NCI-H460 (cell line): ENCODE measurements around the genes KLHL22 and SERPIND1.

DNA sequence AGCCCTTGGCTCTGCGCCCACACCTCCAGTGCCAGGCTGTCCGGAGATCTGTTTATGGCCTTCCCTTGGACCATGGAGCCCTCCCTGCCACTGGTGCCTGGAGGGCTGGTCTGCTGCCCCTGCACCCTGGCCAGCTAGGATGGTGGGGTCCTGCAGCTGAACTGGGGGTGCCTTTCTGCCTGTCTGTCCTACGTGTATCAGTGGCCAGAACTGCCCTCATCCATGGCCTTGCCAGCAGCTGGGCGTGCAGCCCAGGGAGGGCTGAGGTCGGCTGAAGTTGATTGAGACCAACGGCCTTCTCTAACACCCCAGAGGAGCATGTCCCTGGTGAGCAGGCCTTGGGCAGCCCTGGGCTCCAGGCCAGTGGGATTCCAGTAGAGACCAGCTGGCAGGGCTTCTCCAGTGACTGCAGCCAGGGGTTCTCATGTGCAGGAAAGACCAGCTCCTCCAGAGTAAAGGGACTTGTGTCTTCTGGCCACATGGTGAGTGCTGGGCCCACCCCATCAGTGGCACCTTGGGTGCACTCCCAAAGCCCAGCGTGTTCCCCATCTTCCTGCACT lies 12.4 kb downstream of the TANGO2 start:
RAMPAGE:
- cytosol, long total RNA: no peak
- long total RNA: no peak
- nucleus, long total RNA: no peak

GRCh38 chr22:20126165-20126509 lies 5.5 kb upstream of the ZDHHC8 start:
RAMPAGE:
- cytosol, long total RNA: no peak
- long total RNA: no peak
- nucleus, long total RNA: no peak

RAMPAGE:
- cytosol, long total RNA: no peak
- long total RNA: no peak
- nucleus, long total RNA: no peak
Observed at GRCh38 chr22:20244858-20245526, 23.1 kb downstream of the RTN4R start.

GRCh38 chr22:20495689-20496298 lies at the start of gene KLHL22:
Gene KLHL22 (minus strand): TSS chr22:20495795.
RAMPAGE:
- cytosol, long total RNA: no peak
- long total RNA: no peak
- nucleus, long total RNA: no peak

RAMPAGE:
- cytosol, long total RNA: no peak
- long total RNA: no peak
- nucleus, long total RNA: no peak
Observed at GRCh38 chr22:20496299-20497223, 966 bp upstream of the KLHL22 start.

DNA sequence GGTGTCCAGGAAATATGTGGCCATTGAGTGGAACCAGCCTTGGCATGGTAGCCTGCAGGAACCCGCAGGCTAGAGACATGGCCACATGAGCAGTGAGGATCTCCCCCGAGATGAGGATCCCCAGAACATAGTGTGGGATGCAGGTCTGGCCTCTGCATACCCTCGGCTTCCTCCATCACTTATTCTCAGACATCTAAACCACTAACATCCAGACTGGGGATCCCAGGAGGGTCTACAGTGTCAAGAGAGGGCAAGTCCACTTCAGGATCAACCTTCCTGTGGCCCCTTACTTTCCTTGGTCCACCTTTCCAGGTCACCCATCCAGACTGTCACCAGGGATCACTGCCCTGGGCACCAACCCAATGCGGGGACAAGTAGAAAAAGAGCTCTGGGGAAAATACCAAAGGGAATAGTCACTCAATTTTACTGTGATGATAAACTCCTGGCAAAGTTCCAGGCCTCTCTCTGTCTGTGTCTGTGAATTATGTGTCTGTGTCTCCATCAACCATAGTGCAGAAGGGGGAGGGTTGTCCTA lies 3.3 kb upstream of the MED15 start:
RAMPAGE:
- cytosol, long total RNA: no peak
- long total RNA: no peak
- nucleus, long total RNA: no peak

DNA sequence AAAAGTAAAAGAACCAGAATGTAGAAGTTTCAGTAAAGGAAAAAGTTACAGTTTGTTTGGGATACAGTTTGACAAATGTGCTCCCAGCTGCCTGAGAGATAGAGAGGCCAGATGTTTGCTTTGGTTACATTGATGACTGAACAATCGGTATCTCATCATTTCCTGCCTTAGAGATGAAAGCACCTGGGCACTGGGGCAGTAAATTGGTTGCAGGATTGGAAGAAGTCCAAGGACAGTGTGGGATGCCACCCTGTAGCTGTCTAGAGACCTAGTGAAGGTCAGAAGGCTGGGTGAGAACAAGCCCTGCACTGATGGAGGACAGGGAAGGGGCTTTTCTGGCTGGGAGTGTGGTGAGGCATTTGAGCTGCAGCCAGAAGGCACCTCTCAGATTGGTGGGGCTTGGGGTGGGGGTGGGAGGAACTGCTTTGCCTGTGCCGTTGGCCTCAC lies 16.7 kb downstream of the MED15 start:
RAMPAGE:
- cytosol, long total RNA: no peak
- long total RNA: no peak
- nucleus, long total RNA: no peak

DNA sequence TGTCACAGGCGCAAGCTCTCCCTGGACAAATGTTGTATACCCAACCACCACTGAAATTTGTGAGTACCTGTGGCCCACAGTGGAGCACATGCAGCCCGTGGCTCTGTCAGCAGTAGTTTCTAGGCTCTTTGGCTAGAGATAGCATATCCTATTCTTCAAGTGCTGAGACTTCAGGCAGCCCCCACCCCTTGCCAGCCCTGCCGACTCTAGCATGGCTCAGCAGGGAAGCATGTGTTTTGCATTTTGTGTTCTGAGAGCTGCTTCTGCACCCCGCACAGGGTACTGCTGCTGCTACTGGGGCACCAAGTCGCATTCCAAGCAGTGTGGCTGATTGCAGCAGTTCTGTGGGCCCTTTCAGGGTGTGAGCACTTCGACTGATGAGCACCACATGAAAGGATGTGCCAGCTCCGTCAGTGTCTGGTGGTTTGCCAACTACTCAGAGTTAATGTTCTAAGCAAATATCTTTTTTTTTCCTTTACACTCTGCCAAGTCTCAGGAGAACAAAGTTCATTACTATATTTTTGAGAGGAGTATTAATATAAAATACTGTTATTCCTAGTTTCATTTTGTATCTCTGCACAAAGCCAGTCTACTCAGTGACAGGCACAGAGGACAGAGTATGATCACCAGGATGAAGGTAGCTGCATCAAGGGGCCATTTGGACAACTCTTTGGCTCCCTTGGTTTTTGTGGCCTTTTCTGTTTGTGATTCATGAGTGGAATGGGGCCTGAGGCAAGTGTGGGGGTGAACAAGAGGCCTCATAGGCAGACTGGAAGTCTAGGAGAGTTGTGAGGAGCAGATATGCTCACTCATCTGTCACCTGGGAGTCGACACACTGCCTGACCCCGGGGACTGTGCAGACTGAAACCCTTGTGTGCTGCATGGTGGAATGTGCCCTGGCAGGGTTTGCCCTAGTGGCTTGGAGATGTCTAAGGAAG lies 59.6 kb downstream of the MED15 start:
RAMPAGE:
- cytosol, long total RNA: no peak
- long total RNA: no peak
- nucleus, long total RNA: no peak

DNA sequence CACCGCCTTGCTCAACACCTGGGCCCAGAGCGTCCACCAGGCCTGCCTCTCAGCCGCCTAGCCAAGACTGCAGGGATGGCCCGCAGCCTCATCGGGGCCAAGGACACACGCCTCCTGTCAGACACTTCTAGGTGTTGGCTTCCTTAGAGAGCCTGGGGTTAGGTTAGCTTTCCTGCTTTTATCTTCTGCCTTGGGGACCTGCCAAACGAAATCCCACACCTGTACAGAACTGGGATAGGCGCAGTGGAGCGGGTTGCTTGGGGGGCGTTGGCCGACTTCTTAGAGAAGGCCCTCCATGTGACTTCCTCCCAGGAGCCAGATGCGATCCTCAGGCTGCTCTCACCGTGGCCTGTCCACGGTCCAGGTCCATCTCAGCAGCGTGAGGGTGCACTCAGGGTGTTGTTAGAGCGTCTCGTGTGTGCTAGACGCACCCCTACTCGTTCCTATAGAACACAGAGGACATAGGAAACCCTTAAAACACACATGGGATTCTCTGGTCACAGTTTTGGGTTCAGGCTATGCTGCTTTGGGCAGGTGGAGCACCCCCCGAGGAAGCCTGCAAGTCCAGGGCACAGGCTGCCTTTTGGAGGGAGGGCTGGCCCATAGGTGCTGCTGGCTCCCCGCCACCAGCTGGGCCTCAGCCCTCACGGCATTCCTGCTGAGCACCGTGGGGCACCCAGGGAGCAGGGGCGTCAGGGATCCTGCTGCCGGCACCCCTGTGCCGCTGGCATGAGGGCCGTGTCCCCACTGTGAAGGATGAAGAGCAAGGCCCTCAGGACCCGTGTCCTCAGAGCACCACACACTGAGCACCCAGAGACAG lies 79.4 kb downstream of the MED15 start:
RAMPAGE:
- cytosol, long total RNA: no peak
- long total RNA: no peak
- nucleus, long total RNA: no peak

DNA sequence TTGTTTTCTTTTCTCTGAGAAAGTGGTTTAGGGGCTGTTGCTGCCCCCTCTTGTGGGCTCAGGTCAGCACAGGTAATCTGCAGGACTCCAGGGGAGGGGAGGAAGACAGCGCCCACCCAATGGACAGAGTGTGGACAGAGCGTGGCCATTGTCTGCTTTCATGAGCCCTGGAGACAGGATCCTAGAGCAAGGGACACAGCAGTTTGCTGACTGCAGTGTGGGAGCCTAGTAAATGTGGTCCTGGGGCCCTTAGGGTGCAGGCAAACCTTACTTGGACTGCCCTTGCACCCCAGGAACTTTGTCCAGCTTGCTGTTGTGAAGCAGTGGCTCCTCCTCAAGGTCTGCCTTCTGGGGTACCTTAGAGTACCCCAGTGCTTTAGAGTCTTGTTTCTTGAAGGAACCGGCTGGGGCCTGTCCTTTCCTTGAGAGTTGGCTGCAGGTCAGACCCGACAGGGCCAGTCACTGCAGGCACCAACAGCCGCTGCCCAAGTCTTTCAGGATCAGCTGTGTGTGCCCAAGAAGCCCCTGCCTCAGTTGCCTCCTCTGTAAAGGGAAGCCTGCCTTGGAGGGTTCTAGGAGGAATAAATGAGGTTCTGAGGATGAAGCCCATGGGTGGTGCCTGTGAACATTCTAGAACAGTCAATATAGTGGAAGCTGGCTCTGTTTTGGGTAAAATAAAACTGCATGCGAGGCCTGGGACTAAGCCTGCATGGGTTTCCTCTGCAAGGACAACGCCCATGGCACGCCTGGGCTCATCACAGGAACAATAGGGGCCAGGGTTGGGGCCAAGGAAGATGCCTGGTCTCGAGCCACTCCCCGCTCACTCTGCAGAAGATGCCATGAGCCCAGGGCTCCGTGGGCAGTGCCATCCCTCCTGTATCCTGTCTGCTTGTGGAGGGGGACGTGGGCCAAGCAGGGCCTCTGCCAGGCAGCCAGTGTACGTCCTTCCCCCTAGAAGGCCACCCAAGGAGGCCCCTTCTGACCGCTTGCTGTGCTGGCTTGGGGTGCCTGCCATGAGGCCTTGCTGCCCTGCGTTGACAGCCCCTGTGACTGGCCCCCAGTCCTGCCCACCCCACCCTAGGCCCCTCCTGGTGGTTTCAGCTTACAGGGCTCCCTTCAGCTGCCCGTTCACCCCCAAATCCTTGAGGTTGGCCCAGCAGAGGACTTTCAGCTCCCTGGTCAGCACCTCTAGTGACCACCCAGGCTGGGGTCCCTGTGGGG lies 81.5 kb downstream of the MED15 start:
RAMPAGE:
- cytosol, long total RNA: no peak
- long total RNA: no peak
- nucleus, long total RNA: no peak

RAMPAGE:
- cytosol, long total RNA: no peak
- long total RNA: no peak
- nucleus, long total RNA: no peak
Observed at GRCh38 chr22:20634107-20634544, 126.7 kb downstream of the MED15 start.

DNA sequence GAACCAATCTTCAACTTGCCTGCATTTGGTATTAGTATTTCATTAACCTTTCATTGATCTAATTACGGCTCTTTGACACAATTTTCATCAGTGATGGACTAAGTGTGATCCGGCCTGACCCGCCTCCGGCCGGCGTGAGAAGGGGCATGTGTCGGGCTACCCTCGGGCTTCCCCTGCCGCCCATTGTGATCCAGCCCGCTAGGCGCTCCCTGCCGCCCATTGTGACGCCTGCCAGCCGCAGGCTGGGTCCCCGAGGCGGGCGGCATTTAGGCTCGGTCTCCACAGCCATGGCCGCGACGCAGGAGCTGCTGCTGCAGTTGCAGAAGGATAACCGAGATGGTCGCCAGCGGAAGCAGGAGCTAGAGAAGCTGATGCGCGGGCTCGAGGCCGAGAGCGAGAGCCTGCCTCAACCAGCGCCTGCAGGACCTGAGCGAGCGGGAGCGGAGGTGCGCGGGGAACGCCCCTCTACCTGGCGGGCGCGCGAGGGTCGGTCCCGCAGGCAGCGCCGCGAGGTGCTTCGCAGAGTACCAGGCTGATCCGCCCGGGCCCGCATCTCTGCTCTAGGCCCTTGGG lies 72.0 kb upstream of the SERPIND1 start:
RAMPAGE:
- cytosol, long total RNA: no peak
- long total RNA: no peak
- nucleus, long total RNA: no peak

DNA sequence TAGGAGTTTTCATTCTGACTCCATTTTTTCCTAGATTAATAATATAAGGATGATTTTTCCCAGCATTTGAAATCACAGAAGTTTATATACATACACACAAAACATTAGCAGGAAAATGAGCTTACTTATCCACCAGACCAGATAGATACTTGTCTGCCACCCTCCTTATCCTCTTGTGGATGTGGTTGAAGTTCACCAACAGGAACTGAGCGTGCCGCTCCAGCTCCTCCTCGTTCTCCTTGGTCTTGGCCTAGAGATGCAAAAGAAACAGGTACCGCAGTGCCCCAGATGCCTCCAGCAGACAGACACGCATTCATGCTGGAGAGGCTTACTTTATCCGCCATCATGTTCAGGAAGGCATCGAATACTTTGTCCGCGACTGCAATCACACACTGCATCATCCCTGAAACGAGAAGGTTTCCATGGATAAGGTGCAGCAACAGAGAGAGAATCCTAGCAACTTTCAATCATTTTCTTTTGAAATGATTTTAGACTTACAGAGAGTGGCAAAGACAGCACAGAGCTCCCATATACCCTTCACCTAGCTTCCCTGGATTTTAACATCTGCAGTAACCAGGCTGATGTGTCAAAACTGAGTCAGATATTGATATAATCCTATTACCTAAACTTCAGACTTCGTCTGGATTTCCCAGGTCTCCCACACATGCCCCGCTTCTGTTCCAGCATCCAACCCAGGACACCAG lies 21.0 kb upstream of the SERPIND1 start:
RAMPAGE:
- cytosol, long total RNA: no peak
- long total RNA: no peak
- nucleus, long total RNA: no peak

RAMPAGE:
- cytosol, long total RNA: no peak
- long total RNA: no peak
- nucleus, long total RNA: no peak
Observed at GRCh38 chr22:20773455-20774452, at the start of gene SERPIND1. Gene SERPIND1 (plus strand): TSS chr22:20774113.

DNA sequence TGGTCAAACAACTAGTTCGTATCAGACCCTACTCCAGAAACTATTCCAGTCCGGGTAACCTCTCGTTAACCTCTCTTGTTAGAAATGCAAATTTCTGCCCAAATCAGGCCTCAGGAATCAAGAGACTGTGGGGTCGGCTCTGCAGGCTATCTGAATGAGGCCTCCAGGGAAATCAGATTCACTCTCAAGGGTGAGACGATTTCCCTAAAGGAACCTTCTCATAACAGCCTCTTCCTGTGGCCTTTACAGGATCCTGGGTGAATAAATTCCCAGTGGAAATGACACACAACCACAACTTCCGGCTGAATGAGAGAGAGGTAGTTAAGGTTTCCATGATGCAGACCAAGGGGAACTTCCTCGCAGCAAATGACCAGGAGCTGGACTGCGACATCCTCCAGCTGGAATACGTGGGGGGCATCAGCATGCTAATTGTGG lies 9.8 kb downstream of the SERPIND1 start:
RAMPAGE:
- cytosol, long total RNA: no peak
- long total RNA: no peak
- nucleus, long total RNA: no peak

GRCh38 chr22:20786399-20787172 lies 12.7 kb downstream of the SERPIND1 start:
RAMPAGE:
- cytosol, long total RNA: no peak
- long total RNA: no peak
- nucleus, long total RNA: no peak

DNA sequence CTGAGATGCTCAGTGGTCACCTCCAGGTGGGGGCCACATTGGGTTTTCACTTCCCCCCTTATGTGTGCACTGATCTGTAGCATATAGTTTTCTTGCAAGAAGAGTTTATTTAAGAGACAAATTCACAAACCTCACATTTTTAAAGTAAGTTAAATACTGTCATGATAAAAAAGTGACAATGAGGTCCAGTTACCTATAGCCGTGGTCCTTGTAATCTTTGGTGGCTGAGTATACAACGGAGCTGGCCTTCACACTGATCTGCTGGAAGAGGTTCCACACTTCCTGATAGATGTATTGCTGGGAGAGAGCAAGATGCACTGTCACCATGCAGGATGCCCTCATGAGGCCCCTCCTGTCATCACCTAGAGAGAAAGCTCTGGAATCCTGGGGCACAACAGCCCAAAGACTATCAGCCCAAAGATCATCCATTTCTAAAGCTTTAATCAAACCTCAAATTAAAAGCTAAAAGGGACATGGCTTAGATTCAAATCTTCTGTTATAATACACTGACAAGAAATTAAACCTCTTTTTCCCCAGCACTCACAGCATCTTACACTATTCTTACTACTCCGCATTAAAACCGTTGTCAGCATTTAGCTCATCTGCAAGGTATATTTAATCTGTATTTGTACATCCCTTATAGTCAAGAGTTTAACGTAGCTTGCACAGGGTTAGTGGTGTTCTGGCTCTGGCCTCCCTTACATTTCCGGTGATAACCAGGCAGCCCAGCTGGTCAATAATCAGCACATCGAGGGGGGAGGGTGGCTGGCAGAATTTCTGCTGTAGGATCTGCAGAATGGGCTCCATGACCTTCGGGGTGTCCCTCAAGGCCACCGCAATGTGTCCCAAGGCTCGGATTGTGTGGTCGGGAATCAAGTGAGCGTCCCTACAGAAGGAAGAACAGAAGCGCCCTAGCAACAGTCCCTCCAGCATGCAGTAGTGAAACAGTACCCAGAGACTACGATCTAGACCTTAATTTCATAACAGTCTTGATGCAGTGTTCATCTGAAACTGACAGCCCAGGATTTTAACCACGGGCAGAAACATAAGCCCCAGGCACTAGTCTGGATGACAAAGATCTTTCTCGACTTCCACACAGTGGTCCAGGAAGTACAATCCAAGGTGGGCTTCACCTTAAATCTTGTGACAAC lies 24.9 kb downstream of the SERPIND1 start:
RAMPAGE:
- cytosol, long total RNA: no peak
- long total RNA: no peak
- nucleus, long total RNA: no peak

DNA sequence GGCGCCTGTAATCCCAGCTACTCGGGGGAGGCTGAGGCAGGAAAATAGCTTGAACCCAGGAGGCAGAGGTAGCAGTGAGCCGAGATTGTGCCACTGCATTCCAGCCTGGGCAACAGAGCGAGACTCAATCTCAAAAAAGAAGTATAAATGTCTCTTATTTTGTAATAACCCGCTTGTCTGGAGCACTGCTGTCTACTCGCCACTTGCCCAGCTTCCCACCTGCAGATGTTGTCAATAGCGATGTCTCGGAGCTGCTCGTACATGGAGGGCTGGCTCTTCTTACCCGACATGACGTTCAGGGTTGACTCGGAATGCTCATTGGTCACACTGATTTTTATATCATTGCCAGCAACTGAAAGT lies 27.8 kb downstream of the SERPIND1 start:
RAMPAGE:
- cytosol, long total RNA: no peak
- long total RNA: no peak
- nucleus, long total RNA: no peak

RAMPAGE:
- cytosol, long total RNA: no peak
- long total RNA: no peak
- nucleus, long total RNA: no peak
Observed at GRCh38 chr22:20819656-20819990, 39.0 kb downstream of the PI4KA start.

DNA sequence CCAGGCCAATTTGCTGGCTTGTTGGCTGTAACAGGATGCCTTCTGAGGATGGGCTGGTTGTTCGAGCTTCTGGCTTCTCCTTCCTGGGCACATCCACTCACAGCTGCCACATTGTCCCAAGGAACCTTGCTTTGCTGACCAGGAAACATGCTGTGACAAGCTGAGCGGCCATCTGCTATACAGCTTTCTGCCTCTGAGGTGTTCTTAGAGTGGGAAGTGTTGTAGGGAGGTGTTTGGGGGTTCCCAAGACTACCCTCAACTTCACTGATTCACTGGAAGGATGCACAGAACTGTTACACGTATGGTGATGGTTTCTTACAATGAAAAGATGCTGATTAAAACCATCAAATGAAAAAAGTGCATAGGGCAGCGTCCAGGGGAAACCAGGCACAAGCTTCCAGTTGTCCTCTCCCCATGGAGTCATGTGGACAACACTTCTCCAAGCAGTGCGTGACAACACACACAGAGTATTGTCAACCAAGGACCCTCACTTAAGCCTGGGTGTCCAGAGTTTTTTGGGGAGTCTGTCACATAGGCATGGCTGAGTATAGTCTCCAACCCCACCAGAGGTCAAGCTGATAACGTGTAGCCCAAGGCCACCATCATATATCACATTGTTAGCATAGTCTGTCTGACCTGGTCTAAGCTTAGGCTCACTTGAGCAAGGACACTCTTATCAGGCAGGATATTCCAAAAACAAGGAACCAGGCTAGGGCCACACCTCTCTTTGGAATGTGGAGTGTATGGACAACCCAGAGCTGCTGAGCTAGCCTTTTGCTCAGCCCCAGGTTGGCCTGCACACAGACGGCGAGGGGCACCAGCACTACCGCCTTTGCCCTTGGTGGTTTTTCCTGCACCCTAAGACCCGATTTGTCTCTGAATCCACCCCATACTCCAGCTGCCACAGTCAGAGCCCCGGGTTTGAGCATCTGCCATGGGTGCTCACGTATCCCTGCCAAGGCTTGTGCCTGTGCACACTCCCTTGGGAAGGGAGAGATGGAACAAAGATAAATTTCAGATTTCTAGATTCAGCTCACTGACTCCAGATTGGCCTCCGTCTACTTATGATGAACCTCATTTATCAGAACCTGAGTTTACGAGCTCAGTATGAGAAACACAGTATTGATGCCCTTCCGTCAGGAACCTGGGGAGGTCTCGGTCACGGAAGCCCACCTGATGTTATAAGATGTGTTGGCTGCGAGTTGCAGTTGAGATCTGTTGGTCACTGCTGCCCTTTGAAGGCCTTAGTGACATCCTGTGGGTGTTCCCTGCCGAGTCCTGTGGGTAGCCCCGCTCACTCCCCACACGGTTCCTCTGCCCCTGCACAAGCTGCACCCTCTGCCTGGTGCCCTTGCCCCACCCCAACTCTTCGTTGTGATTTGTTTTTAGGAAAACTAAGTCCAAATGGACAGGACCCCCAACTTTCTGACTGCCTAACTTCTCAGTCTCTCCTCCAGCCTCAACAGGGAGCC lies 7.1 kb downstream of the SNAP29 start:
RAMPAGE:
- cytosol, long total RNA: no peak
- long total RNA: no peak
- nucleus, long total RNA: no peak